Islet of Langerhans (tissue), 1 donor: ENCODE measurements around a stretch of chr2.

- RRBS = no CpG with 5 or more reads among the region's 2 CpGs
Observed at GRCh38 chr2:53901264-53901653, 41.5 kb upstream of the GPR75 start.

DNA sequence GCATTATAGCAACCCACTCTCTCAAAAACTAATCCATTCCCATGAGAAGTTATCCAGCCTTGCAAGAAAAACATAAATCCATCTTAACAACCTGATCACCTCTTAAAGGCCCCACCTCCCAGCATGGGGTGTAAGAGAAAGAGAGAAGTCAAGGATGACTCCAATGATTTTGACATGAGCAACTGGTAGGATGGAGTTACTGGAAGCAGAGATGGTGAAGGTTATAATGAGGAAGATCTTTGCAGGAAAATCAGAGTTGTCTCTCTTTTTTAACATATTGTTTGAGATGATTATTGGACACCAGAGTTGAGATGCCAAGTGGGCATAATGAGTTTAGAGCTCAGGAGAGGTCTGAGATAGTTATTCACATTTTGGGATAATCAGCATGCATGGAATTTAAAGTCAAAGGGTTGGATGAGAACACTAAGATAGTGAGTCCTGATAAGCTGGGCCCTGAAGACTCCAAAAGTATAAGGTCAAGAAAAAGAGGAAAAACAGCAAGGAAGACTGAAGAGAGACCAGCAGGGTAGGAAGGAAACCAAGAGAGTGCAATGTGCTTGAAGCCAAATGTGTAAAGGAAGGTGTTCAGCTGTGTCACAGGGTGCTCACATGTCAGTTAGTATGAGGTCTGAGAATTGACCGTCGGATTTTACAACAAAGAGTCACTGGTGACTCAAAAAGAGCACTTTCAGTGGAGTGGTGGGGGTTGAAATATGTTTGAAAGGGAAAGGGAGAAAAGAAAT is 3.1 kb upstream of the TSPYL6 start:
- RRBS = no CpG with 5 or more reads among the region's 2 CpGs

GRCh38 chr2:54478763-54479255 is 22.7 kb downstream of the SPTBN1 start:
- RRBS = no CpG with 5 or more reads among the region's 1 CpG

DNA sequence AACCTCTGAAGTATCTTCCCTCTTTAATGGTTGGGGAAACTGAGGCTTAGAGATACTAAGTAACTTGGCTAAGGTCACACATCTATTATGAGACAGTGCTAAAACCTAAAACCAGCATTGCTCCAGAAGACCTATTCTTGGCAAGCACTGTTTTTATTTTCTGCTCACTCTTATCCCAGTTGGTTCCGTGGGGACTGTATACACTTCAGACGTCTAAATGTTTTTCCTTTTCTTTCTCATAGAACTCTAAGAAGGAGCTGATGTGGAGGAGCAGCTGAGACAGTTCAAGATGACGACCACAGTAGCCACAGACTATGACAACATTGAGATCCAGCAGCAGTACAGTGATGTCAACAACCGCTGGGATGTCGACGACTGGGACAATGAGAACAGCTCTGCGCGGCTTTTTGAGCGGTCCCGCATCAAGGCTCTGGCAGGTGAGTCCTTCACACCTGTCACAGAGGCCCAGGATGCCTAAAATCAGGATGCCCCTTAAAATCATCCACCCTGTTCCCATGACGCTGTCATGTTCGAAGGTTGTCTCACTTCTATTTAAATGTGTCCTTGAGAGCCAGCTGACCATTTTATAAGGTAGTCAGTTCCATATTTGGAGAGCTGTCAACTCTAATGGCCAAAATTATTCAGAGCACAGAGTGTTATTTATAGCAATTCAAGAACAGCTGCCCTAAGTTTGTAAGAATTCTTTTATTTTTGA is 70.2 kb downstream of the SPTBN1 start:
- RRBS = no CpG with 5 or more reads among the region's 12 CpGs

DNA sequence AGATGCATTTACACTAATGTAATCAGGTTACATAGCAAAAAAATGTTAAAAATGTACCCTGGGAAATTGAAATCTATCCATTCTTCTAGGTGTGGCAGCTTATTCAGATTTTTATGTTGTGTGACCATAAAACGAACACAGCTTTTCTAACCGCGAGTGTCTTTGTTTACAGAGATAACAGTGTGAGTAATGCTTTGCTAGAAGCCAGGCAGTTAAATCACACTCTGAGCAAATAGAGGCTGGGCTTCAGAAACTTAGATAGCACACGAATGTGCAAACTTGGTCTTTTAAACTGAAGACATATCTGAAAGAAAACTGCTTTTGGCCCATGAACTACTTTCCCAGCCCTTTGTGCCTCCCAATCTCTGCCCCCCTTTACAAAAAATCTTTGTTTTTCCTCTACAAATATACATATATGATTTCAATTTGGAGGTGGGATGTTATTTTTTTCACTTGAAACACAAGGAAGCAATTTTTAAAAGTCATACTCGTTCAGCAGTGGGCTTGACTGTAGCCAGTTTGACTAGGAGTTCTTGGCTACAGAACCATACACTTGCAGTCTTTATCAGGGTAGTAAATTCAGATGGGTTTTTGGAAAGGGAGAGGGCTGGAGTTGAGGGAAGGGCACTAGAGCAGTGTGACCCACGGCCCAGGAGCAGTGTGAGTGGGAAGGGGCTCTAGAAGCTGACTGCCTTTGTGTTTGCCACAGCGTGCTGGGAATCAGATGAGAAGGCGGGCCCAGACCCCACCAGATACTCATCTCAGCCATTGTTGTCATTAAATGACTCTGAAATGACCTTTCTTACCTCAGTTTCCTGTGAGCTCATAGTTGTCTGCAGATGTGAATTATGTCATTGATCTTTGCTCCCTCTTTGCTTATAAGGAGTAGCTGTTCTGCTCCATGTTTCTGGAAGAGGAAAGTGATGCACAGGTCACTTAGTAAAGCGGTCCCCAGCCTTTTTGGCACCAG is 116.4 kb downstream of the SPTBN1 start:
- RRBS = no CpG with 5 or more reads among the region's 9 CpGs

- RRBS = no CpG with 5 or more reads among the region's 5 CpGs
Observed at GRCh38 chr2:54654893-54655311, 68.6 kb upstream of the EML6 start.

GRCh38 chr2:54657560-54658065 is 65.8 kb upstream of the EML6 start:
- RRBS = no CpG with 5 or more reads among the region's 12 CpGs

- RRBS = no CpG with 5 or more reads among the region's 20 CpGs
Observed at GRCh38 chr2:54664204-54664899, 59.1 kb upstream of the EML6 start.

DNA sequence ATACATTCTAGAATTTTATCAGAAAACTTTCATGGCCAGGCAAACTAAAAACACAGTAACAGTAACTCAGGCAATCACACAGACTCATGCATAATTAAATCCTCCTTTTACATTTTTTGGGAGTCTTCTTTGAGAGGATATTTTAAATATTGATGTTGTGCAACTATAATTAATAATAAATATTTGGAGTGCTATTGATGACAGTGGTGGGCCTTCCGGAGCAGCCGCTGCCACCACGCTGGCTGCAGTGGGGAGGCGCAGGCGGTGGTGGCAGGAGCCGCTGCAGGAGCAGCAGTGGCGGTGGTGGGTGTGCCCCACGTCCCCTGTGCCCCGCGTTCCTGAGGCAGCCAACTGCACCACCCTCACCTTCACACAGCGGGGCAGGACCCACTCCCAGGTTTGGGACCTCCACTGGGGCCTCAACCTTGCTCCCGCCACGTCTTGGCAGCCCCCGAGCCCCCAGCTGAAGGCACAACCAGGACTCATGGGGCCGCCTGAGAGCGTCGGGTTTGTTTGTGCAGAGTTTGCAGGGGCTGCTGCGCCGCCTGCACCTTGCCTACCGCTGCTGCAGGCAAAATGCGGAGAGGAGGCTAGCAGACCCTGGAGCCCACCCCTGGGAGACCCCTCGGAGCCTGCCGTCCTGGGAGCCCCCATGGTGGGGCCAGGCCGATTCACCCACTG is 15.0 kb upstream of the EML6 start:
- RRBS = no CpG with 5 or more reads among the region's 24 CpGs

DNA sequence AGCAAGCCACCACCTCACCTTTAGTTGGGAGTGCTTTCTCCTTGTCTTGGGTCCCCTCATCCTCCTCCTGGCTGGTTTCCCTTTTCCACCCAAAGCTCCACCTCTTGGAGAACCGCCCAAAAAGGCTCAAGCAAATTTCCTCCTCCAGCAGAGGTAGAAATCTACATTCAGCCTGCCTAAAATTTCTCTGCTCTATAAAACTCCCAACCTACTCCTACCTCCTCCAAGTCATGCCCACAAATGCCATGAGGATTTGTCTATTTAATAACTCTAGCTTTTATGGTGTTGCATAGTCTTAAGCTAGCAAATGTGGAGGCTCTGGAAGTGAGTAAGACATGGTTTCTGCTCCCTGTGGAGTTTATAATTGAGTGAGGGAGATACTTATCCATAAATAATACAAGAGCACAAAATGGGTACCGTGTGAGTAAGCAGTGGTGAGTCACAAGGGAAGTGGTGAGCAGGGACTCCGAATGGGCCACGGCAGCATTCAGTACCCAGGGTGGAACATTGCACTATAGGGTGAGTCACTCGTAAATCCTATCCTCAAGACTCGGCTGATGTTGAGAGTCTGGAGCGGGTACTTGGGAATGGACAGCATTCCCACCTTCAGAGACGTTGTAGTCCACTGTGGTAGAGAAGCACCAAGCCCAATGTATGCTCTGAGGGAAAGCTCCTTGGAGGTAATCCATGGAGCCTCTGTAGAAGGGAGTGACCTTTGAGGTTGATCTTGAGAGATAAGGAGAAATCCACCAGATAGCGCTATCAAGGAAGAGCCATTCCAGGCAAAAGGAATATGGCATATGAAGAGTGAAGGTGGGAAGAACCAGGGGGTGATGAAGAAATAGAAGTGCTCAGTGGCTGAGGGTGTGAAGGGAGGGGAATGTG is 146.2 kb downstream of the RTN4 start:
- RRBS = no CpG with 5 or more reads among the region's 9 CpGs

DNA sequence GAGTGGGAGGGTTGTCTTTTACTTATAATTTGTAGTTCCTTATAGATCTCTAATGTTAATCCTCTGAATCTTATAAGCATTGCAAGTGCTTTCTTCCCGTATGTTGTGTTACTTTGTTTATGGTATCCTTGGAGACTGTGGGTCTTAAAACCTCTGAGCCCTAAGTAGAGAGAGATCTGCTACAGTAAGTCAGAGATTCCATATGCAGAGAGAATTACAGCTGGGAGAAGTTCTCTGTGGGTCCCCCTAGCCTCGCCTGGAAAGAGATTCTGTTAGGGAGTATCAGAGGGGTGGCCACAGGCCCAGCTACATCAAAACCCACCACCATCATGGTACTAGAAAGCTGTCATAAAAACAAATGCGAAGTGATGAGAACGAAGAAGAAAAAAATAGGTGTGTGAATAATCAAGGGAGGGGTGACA is 93.8 kb downstream of the RTN4 start:
- RRBS = no CpG with 5 or more reads among the region's 4 CpGs

DNA sequence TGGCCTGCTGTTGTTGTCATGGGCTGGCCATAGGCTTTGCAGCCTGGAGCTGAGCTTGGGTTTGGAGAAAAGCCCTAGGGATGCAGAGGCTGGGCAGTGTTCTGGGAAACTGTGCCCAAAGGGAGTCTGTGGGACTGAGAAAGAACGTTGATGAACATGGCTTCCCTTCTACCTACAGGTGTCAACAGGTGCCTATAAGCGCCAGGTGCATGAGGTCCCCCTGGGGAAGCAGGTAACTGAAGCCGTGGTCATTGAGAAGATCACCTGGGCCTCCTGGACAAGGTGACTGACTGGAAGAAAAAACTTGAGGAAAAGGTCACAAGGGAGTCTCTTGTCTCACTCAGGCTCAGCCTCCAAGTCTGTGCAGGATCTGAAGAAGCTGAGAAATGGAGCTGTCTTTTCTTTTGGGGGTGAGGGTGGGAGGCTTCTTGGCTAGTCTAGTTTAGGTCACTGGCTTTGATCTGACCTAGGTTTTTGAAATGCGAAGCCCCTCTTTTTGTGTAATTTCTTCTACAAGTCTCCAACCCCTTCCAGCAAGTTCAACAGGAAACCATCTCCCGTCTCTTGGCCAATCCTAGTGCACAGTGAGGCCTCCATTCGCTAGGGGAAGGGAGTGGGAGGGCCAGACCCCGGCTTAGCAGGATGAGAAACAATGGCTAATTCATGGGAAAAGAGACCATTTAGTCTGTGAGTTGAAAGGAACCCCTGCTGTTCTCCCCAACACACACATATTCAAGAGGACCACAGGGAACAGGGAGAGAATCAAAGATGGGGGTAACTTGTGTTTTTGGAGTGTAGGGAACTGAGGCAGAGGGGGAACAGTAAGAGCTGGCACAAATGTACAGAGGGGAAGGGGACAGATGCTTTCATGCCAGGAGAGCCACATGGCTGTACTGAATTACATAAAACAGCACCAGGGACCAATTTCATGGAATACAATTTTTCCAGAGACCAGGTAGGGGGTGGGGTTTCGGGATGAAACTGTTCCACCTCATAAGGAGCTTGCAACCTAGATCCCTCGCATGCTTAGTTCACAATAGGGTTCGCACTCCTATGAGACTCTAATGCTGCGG is 83.1 kb downstream of the RTN4 start:
- RRBS = no CpG with 5 or more reads among the region's 11 CpGs

DNA sequence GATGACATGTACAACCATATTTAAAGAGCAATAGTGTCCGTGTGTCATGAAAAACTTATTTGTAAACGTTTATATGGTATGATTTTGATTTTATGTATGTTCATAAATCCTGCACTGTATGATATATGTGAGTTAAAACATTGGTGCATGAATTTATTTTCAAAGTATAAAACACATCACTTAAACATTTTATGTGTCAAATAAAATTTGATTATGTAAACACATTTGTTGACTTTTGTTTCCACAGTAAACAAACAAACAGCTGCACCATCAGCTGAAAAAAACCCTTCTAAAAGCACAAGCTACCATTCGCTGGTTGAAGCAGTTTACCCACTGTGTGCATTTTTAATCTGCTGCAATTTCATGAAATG is 78.5 kb downstream of the RTN4 start:
- RRBS = no CpG with 5 or more reads among the region's 3 CpGs

DNA sequence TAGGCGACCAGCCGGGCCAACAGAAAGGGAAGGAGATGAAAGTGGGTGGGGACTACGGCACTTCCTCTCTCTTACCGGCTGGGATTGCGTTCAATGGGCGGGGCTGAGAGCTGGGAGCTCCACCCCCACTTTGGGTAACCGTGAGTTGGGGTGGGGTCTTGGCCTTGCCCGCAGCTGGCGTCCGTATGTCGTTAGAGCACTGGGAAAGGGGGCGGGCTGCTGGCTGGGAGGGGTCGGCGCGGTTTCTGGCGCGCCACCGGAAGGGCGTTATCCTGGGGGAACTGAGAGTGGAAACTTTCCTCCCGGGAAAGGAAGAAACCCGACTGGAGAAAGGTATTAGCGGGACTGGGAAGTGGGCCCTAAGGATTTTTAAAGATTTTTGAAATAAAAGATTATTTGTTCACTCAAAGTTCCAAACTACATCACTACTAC is 407 bp upstream of the RTN4 start:
- RRBS = 12% methylated on average over 5 of the region's 22 CpGs

GRCh38 chr2:55152458-55153224 is 79.5 kb downstream of the CLHC1 start:
- RRBS = no CpG with 5 or more reads among the region's 11 CpGs

DNA sequence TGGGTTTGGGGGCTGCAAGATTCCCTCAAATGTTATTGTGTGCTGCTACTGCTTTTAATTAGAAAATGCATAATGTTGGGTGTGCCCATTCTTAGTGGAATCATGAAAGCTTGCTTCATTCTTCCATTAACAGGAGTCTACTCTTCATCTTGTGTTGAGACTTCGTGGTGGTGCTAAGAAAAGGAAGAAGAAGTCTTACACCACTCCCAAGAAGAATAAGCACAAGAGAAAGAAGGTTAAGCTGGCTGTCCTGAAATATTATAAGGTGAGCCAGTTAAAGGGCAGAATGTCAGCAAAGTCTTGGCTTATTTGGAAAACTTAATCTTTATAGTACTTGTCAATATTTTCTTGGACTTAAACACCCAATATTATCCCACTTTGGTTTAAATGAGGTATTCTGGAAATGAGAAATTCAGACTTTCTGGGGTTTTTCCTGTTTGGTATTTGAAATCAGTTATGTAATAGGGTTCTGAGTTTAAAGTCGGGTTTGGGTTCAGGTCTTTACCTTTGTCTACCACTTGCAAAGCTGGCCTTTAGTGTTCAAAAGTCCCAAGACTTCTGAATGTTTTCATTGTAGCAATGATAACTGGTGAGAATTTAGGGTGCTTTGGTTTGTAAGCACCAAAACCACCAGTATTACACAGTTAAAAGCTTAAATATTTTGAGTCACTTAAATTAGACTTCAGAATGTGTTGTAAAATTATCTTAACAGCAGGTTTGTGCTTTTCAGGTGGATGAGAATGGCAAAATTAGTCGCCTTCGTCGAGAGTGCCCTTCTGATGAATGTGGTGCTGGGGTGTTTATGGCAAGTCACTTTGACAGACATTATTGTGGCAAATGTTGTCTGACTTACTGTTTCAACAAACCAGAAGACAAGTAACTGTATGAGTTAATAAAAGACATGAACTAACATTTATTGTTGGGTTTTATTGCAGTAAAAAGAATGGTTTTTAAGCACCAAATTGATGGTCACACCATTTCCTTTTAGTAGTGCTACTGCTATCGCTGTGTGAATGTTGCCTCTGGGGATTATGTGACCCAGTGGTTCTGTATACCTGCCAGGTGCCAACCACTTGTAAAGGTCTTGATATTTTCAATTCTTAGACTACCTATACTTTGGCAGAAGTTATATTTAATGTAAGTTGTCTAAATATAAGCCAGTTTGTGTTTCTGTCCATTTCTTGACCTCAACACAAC is 2.6 kb downstream of the RPS27A start:
- RRBS = no CpG with 5 or more reads among the region's 6 CpGs

DNA sequence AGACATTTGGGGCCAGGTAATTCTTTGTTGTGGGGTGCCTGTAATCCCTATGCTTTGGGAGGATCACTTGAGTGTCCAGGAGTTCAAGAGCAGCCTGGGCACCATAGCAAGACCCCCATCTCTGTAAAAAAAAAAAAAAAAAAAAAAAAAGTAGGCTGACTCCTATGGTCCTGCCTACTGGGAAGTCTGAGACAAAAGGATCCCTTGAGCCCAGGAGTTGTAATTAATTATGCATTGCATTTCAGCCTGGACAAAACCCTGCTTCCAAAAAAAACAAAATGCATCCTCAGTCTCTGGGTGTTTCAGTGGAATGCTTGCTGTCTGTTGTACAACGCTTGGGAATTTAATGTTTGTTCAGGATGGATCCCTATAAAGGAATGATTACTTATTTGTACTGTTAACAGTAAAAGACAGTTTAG is 3.4 kb downstream of the RPS27A start:
- RRBS = no CpG with 5 or more reads among the region's 1 CpG

DNA sequence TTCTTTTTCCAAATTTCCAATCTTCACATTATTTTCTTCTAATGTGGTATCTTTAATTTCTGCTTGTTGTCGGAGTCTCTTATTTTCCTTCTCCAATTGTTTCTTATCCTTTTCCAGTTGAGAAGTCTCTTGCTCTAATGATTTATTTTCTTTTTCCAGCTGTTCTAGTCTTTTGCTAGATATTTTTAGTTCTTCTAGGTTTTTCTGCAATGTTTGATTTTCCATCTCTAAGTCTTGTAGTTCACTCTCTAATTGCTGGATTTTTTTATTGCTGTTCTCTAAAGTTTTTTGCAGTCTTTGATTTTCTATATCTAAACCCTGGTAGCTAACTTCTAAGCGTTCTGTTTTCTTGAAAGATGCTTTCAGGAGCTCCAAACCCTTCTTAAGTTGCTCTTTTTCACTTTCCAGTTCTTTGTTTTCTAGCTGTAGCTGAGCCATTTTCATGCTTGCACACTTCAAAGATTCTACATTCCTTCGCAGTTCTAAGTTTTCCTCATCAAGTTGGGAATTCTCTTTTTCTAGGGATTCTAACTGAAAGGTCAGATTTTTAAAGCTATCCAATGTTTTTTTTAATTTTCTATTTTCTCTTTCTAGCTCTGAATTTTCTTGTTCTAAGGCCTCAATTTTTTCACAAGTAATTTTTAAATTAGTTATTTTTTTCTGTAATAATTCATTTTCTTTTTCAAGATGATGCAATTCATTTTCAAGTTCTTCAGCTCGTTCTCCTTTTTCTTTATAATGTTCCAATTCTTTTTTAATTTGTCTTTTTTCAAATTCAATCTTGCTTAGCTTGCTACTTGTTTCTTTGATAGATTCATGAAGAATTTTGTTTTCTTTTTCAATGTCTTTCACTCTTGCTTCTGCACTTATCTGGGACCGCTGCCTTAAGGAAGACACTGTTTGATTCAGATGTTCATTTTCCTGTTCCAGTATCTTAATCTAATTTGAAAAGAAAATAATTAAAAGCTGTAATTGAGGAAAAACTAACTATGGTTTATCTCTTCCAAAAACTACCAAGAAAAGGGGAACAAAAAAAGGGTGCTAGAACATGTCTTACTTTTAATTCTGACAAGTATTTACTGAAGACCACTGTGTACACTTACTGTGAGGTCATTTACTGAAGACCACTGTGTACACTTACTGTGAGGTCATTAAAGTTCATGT is 65.6 kb upstream of the MTIF2 start:
- RRBS = no CpG with 5 or more reads among the region's 5 CpGs

DNA sequence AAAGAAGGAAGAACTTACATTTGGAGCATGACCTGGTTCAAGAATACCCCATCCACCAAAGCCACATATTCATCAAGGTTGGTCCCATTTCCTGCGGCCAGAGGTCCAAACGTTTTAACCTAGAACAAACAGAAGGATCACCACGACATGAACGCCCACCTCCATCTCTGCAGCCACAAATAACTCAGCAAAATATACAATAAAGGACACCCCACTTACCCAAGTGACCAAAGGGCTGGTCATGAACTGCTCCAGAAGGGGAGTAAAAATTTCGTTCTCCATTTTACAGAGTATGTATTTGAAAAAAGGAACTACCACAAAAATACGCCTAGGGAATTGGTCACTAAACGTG is 882 bp downstream of the CCDC88A start:
- RRBS = no CpG with 5 or more reads among the region's 7 CpGs

DNA sequence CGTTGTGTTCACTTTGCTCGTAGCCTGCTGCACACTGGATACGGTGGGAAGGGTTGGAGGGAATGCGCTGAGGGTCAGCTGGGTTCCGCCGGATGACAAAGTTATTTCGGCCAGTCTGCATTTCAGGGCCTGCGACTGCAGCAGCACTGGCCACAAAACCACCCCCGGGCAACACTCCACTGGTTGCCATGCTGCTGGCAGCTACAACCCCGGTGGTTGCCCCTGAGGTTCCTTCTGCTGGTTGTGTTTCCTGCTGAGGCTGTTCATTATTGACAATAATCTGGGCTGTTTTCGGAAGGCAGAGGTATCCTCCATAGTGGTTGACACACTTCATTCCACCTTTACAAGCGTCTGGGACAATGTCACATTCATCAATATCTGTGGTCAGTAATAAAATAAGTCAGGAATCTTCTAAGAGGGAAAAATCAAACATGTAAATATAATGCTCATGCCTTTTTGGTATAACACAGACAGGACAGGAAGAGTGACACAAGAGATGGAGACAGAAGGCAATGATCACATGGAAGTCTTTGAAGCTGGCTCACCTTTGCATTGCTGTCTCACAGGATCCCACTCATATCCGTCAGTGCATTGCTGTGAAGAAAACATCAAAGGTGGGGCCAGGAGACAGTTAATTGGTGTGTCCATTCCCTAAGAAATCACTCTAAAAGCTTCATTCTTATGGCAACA is 5.8 kb downstream of the EFEMP1 start:
- RRBS = 95% methylated on average over 5 of the region's 13 CpGs